Pericardium (tissue), 1 donor: ENCODE measurements around a stretch of chr2.

GRCh38 chr2:241254958-241255655 is 60.4 kb downstream of the HDLBP start:
- RRBS = no CpG with 5 or more reads among the region's 16 CpGs

DNA sequence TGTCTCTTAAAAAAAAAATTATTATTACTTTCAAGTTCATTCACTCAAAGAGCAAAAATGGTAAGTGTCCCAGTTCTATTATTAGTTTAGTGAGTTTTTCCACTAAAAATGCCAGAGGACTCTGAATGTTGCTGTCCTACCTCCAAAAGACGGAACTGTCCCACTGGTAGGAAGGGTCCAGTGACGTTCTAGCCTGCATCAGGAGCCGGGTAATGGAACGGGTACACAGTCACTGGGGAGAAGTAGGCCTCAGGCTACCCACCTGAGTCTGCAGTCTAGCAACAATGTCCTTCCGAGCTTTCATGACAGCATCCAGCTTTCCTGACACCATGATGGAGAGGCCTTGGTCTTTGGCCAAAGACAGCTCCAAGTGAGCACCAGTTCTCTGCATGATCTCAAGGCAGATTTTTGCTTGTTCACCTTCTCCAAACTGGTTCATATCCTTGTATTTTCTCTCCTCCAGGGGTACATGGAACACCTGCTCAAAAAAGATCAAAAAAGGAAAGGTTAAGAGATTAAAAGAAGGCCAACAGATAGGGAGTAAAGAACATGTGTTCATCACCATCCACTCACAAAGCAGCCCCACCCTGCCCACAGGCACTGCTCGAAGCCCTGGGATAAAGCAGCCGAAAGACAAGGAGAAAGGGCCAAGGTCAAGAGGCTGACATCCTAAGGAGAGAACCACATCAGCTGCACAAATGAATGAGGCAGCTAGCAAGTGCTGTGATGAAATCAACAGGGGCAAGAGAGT is 52.8 kb downstream of the HDLBP start:
- RRBS = no CpG with 5 or more reads among the region's 7 CpGs

DNA sequence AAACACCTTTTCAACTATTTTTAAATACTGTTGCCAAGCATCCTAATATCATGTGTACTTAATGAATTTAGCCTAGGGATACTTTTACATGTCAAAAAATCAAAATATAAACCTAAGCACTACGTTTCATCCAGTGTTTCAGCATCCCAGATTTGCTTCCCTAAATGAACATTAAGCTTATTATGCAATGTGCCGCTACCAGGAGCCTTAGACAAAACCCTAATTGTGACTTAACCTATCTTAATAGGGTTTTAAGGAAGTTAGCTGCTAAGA is 1.4 kb downstream of the HDLBP start:
- RRBS = no CpG with 5 or more reads among the region's 2 CpGs

DNA sequence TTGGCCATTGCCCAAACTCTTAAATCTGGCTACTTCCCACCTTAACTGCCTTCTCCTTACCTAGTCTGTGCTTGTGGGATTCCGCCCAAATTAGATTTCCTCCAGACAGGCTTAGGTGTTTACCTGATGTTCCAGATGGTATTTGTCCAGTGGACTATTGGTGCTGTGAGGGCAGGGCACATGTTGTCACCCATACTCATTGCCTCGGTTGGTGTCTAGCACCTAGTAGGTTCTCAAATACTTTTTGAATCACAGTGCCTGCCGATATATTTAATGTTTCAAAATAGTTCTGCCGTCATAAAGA is 1.0 kb downstream of the SEPTIN2 start:
- RRBS = no CpG with 5 or more reads among the region's 4 CpGs

GRCh38 chr2:241399729-241400821 is 44.0 kb downstream of the FARP2 start:
- RRBS = no CpG with 5 or more reads among the region's 10 CpGs

DNA sequence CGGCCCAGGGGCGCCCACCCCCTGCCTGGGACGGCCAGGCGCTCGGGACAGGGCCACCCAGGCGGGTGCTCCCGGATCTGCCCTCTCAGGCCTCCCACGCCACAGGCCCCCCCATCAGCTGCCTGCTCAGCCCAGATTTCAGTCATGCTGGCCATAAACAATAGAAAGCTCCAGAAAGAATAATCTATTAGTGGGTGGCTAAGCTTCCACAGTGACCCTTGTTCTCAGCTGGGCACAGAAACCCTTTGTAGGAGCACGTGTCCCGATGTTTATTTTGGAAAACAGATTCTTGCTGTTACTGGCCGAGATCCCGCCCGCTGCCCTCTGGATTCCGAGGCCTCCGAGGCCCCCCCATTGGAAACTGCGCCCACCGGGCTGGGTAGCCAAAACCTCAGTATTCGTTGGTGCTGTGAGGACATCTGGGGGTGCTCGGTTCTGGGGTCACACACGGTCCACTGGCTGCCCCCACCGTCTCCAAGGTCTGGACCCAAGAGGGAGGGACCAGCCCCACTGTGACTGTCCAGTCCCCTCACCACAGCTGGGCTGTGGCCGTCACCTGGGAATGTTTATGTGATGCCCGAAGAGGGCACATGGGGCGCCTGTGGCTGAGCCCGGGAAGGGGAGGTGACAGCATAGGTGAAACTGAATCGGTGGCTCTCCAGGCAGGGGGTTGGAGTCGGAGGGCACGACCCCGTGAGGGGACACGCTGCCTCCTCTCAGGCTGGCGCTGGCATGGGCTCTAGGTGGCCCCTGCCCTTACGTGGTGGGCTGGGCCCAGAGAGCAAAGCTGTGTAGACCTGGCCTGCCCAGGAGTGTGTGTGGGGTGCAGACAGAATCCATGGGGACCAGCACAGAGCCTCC is 1.5 kb downstream of the BOK start:
- RRBS = 9% methylated on average over 7 of the region's 32 CpGs

DNA sequence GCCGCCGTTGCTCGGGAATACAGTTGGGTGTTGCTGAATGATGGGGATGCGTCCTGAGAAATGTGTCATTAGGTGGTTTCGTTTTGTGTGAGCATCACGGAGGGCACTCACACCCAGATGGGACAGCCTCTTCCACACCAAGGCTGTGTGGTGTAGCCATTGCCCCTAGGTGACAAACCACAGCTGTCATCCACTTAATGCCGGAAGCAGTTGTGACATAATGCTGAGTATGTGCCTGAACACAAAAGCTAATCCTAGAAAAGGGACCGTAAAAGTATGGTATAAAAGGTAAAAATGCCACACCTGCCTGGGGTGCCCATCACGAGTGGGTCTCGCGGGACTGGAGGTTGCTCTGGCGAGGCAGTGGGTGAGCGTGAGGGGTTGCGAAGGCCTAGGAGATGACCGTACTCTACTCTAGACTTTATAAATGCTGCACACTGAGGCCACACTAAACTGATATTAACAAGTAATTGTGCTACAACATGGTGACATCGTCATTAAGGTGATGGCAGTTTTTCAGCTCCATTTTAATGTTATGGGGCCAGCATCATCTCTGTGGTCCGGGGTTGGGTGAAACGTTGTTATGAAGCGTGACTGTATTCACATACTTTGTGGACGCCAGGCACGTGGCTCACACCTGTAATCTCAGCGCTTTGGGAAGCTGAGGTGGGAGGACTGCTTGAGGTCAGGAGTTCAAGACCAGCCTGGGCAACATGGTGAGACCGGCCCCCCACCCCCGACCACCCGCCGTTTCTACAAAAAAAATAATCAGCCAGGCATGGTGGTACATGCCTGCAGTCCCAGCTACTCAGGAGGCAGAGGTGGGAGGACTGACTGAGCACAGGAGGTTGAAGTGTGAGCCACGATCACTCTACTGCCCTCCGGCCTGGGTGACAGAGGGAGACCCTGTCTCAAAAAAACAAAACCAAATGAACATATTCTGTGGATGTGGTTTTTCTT is 13.2 kb upstream of the GAL3ST2 start:
- RRBS = no CpG with 5 or more reads among the region's 28 CpGs

GRCh38 chr2:241770282-241770918 is 6.2 kb upstream of the GAL3ST2 start:
- RRBS = no CpG with 5 or more reads among the region's 23 CpGs

DNA sequence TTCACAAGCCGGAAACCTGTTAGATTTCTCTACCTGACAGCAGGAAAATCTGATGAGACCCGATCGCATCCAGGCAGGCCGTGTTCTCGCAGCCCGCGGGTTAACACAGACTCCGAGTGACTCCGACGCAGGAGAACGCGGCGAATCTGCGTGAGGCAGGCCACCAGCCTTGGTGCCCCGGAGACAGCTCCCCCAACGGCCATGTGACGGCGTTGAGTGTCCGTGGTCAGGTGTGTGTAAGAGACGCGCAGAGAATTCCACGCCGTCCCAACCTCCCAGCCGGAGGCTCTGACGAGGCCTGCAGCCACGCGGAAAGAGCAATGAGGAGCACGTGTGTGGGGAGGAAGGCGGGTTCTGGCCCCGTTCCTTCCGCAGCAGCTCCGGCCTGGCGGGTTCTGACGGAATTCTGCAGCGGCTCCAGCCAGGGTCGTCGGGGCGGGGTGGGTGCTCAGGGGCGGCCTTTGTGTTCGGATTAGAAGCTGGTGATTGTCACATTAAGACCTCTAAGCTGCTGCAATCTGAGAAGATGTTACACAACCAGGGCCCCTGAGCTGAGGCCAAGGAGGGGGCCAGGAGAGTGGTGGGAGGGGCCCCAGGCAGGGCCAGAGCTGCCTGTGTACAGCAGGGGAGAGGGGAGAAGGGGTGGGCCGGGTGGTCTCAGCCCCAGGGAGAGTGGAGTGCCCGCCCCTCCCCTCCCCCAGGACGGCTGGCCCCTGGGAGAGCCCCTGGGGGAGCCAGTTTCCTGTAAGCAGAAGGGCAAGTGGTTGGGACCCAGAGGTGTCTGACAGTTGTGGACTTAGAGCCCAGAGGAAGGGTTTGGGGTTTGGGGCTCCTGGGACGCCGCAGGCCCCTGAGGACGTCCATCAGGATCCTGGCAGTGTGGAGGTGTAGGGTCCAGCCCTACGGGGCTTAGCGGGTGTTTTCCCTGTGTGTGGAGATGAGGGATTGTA is 5.2 kb upstream of the GAL3ST2 start:
- RRBS = 30% methylated on average over 16 of the region's 48 CpGs

DNA sequence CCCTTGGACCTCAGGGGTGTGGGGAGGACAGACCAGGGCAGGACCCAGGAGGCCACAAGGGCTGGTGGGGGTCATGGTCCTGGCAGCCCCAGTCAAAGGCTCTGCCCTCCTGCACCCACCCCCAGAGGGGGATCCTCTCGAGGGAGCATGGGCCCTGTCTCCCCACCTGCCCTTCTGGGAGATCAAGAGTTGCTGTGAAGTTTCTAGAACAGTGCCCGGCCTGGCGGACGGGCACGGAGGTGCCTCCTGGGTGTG is 3.0 kb upstream of the GAL3ST2 start:
- RRBS = 67% methylated on average over 4 of the region's 5 CpGs

DNA sequence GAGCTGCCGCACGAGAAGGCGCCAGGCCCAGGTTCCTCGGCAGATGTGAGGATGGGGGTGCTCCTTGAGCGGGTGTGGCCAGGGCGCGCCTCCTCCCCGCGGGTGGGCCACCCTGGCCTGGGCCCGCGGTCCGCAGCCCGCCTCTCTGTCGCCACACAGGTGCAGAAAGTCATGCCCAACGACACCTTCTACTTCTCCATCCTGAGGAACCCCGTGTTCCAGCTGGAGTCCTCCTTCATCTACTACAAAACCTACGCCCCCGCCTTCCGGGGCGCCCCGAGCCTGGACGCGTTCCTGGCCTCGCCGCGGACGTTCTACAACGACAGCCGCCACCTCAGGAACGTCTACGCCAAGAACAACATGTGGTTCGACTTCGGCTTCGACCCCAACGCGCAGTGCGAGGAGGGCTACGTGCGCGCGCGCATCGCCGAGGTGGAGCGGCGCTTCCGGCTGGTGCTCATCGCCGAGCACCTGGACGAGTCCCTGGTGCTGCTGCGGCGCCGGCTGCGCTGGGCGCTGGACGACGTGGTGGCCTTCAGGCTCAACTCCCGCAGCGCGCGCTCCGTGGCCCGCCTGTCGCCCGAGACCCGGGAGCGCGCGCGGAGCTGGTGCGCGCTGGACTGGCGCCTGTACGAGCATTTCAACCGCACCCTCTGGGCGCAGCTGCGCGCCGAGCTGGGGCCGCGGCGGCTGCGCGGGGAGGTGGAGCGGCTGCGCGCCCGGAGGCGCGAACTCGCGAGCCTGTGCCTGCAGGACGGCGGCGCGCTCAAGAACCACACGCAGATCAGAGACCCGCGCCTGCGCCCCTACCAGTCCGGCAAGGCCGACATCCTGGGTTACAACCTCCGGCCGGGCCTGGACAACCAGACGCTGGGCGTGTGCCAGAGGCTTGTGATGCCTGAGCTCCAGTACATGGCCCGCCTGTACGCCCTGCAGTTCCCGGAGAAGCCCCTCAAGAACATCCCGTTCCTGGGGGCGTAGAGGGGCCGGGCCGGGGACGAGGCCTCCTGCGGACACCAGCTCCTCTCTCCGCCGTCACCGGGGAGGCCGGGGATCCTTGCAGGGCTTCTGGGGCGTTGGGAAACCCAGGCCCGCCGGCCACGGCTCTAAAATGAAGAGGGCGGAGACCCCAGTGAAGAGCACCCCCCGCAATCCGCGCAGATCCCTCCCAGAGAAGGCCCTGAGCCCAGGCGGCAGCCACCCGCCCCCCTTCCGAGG is 5.4 kb upstream of the NEU4 start:
- RRBS = 5% methylated on average over 45 of the region's 130 CpGs

DNA sequence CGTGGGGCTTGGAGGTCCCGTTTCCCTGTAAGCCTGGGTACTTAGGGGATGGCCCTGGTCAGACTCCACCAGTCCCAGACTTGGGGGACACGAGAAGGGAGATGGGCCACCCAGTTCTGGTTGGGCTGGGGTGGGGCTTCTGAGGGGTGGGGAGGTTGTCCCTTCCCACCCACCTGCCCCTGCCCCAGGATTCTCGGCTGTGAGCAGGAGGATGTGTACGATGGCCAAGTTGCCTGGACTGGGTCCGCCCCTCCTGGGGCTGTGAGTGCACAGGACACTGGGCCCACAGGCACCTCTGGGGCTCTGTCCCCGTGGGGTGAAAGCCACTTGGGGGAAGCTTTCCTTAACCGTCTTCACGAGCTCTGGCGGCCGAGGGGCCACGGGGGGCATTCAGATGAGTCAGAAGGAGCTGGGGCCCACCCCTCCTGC is 951 bp downstream of the NEU4 start:
- RRBS = no CpG with 5 or more reads among the region's 12 CpGs

- RRBS = 66% methylated on average over 2 of the region's 19 CpGs
Measured at GRCh38 chr2:241813578-241814135, 4.7 kb downstream of the NEU4 start.

DNA sequence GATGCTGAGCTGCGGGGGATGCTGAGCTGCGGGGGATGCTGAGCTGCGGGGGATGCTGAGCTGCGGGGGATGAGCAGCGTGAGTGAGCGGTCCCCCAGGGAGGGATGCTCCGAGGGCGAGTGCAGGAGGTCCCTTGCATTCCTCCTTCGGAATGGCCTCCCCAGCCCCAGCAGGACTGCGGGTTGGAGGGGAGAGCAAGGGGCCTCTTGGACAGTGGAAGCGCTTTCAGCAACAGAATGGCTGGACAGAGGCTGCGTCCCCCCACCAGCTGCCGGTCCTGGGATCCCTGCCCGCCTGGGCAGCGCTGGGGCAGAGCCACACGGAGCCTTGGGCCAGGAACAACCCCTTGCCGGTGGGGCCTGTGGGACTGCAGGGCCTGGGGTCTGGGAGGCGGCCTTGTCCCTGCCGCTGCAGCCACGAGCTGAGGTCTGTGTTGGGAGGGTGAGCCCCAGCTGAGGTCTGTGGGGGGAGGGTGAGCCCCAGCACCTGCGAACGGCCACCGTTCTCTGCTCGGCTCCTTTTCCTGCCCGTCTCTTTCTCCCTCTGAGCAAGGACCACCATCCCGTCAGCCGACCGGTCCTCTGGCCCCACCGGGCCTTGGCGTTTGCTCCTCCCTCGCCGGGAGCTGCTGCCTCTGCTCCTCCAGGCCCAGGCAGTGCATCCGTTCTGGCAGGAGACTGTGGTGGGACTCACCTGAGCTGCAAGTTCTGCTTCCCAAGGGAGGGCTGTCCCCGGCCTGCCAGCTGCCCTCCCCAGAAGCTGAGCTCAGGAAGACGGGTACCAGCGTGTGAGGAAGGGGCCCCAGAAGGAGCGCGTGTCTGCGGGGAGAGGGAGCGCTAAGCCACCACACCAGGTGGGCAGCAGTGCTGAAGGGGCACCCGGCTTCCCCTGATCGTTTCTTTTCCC is 2.9 kb upstream of the RTP5 start:
- RRBS = 13% methylated on average over 10 of the region's 42 CpGs

- RRBS = 75% methylated on average over 1 of the region's 13 CpGs
Measured at GRCh38 chr2:241868070-241868451, 1.5 kb upstream of the RTP5 start.

DNA sequence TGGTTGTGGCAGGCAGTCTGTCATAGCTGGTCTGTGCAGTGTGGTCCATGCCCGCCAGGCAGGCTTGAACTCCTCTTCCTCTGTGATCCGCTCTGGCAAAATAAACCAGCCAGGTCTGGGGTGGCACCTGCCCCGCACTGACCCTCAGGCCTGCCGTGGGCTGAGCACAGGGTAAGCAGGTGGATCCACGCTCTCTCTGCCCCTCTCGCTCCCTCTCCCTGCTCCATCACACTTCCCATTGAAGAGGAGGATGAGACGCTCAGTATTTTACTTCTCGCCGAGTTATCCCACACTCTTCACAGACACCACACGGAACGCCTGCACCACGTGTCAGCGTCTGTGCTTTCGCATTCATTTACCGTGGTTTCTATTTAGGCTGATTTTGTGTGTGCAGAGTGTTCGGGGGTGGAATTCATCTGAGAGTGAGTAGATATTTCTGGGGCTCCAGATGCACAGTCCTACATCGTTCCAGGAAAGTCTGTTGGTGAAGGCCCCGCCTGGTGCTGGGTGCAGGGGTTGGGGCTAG is 25.7 kb upstream of the FAM240C start:
- RRBS = no CpG with 5 or more reads among the region's 18 CpGs

DNA sequence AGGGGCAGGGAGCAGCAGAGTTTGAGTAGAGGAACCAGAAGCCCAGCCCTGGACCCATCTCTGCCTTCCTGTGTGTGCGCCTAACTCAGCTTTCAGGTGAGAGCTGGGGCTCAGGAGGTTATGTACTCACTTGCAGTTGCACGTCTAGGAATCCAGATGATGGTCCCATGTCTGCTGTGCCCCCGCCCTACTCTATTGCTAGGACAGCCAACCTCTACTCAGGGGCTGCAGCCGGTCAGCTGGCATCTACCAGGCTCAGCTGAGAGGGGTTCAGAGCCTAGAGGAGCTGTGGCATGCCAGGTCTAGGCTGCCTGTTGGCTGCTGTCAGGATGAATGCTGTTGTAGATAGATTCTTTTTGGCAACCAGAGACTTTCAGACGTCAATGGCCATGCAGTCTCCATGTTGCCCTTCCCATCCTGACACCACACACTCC is 183.7 kb upstream of the FAM240C start:
- RRBS = no CpG with 5 or more reads among the region's 5 CpGs

DNA sequence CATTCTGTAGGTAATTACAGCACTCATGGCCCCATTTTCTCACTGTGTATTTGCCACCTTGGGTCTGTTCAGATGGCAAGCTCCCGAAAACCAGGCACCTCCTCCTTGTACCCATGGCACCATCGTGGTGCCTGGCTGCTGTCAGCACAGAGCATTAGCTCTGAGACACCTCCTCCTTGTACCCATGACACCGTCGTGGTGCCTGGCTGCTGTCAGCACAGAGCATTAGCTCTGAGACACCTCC is 184.3 kb upstream of the FAM240C start:
- RRBS = no CpG with 5 or more reads among the region's 4 CpGs